ENCODE measurements around a stretch of chr15.

DNA sequence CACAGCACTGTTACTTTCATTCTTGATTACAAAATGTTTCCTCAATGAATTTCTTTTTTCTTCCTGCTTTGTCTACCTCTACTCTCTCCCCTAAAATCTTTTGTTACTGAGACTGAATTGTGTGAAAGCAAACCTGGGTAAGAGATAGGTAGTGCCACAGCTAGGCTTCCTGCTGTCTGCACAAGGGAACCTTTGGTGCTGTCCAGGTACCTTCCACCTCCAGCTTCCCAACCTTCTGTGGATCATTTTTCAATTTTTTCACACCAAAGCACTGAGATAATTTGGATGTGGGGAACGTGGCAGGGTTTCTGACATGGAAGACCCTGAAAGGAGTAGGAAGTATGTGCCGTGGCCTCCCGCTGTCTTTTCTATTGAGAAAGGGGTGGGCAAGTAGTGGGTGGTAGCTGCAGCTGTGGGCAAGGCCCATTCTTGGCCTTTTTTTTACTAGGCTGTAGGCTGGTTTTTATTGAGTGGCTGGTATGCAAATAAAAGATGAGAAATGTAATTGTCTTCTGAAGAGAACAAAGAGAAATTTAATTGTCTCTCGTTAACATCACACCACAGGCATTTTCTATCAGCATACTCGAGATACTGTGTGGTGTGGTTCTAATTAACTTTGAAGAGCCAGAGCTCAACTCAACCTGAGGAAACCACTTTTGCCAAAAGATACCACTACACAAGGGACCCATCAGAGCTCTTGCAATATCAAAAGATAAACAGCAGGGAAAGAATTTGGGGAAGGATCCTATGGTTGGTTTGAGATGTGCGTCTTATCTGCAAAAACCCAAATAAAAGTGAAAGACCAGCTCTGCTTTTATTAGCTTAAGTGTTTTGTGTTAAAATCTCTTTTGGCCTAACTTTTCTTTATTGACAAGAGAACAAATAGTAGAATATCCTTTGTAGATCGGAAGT is 21.2 kb downstream of the RAB8B start:
- PRO-cap, 2 experiments: no peak in any of the 2 experiments

GRCh38 chr15:63355410-63355696 is 26.3 kb downstream of the CA12 start:
- PRO-cap, 2 experiments: no peak in any of the 2 experiments

DNA sequence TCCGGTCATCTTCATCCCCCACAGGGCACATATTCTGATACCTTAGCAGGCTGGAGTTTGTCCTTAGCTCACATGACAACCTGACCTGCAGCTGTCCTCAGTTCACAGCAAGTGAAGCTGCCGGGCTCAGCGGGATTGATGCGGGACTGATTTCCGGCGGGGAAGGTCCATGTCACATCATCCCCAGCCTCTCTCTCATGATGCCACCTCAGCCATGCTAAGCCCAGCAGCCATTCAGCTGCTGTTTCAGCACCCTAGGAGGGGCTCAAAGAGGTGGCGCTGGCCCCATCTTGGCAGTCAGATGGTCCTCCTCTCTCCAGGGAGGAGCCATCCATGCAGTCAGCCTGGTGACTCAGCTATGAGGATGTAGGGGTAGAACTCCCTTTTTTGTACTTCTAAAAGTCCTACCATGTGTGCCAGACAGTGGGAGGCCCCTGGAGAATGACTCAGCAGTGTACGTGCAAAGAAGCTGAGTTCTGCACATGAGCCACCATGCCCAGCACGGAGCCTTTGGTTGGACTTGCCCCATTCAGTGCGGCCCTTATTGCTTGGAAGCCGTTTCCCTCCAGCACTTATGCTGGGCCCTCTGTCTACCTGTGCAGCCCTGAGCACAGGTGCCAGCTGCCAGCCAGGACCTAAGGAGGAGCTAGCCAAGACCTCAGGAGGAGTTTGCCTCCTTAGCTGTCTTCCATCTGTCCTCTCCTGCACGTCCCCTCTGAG is 9.4 kb downstream of the CA12 start:
- PRO-cap, 2 experiments: no peak in any of the 2 experiments

DNA sequence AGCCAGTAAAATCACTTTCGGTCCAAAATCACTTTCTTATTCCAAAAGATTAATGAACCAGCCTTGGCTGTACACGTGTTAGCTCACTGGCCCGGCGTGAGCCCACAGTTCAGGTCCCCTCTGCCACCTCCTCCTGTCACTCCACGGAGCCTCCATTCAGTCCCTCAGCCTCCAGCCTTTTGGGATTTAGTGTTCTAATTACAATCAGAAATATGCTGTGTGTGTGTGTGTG is 934 bp downstream of the CA12 start:
- PRO-cap, 2 experiments: no peak in any of the 2 experiments

DNA sequence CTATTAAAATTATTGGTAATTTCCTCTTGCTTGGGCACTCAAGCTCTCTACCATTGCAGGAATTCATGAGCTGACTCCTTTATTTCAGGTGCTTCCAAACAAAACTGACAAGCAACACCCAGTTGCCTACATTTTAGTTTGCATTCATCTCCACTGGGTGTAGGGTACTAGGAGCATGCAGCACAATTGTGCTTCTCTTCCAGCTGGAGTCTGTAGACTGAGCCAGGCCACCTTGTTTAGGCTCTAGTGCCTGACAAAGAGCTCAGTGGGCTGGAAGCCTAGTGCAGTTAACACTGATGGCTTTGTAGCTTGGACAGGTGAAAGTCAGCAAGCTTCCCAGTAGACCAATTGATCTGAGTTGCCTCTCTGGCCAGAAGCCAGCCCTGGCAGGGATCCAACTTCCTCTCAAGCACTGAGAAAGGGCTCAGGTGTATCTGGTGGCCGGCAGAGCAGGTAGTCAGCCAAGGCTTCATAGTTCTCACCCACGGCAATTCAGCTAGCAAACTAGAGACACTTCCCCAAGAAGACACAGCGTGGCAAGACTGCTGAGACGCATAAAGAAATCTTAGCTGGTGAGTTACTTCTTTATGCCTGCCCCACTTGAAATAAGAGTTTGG is 8.2 kb upstream of the CA12 start:
- PRO-cap, 2 experiments: no peak in any of the 2 experiments

DNA sequence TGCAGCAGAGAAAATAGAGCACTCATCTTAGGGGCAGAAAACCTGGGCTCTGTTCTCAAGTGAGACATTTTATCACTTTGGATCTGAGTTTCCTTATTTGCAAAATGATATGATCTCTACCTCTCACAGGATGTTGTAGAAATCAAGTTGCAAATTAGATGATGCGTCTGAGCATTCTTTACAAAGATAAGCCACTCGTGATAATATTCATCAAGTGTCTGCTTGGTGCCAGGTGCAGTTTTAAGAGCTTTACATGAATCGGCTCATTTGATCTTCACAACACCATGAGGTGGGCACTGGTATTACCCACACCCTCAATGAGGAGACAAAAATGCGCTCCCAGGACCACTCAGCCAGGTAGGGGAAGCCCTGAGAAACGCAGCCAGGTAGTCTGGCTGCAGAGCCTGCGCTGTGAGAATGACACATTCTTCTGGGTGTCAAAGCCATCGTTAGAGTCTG is 59.1 kb upstream of the CA12 start:
- PRO-cap, 2 experiments: peak in 2 of 2 experiments; most common plus-strand start position 210 of the sequence (in 2)

GRCh38 chr15:63472841-63473294 is 31.5 kb upstream of the USP3 start:
- PRO-cap, 2 experiments: no peak in any of the 2 experiments

- PRO-cap, 2 experiments: peak in 2 of 2 experiments; most common plus-strand start chr15:63479947 (in 1); most common minus-strand start chr15:63479749 (in 2)
Measured at GRCh38 chr15:63479576-63480158, 24.7 kb upstream of the USP3 start.

- PRO-cap, 2 experiments: no peak in any of the 2 experiments
Measured at GRCh38 chr15:63486403-63486873, 18.0 kb upstream of the USP3 start.

DNA sequence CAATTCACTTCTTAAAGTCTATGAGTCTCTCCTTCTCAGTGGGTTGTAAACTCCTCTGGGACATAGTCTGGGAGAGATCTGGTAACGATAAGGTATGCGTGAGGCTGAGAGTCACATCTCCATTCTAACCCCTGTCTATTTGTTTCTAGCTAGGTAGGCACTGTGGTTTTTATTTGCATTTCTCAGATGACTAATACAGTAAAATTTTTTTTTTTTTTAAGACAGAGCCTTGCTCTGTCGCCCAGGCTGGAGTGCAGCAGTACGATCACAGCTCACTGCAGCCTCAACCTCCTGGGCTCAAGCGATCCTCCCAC is 7.4 kb upstream of the USP3 start:
- PRO-cap, 2 experiments: peak in 2 of 2 experiments; most common plus-strand start position 219 of the sequence (in 1); most common minus-strand start position 141 of the sequence (in 2)

DNA sequence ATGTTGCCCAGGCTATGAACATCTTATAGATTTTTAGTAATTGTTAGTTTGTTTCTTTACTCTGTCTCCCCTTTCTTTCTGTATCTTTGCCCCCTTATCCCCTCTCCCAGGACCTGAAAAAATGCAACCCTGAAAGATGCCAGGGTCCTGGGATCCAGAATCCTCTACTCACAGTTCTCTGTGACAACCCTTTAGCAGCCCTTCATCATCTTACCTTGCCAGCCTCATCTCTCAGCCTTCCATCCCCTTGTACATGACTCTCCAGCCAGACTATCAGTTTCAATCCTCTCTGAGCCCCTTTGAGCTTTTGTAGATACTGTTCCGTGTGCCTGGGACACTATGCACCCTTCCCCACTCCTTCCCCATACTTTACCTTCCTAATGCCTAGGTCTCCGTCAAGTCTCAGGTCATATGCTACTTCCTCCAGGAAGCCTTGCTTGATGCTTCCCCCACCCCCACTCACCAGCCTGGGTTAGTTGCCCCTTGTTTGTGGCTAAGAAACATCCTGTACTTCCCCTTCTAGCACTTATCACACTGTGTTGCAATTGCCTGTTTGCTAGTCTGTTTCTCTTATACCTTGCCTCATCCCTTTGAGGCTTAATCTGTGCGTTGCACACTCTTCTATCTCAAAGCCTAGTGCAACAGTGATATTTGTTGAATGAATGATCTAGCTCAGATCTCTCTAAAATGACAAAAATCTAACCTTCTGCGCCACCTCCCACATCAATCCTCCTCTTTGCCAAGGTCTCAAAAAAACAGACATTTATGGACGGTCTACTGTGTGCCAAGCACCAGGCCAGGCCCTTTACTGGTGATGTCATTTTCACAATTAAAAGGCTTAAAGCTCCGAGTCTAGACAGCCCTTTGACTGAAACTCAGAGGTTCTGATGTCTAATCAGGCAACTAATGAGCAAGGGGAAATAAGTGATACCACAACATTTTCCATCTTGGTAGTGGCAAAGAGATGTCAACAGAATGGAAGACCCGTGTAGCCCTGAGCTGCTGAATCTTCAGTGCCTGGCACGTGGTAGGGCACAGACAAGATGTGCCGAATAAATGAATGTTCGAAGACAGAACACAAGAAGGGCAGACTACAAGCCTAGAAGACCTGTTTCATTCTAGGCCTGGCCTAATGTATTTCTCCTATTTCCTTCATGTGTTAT is 6.6 kb upstream of the USP3 start:
- PRO-cap, 2 experiments: peak in 2 of 2 experiments; most common plus-strand start position 556 of the sequence (in 1); most common minus-strand start position 541 of the sequence (in 2)

DNA sequence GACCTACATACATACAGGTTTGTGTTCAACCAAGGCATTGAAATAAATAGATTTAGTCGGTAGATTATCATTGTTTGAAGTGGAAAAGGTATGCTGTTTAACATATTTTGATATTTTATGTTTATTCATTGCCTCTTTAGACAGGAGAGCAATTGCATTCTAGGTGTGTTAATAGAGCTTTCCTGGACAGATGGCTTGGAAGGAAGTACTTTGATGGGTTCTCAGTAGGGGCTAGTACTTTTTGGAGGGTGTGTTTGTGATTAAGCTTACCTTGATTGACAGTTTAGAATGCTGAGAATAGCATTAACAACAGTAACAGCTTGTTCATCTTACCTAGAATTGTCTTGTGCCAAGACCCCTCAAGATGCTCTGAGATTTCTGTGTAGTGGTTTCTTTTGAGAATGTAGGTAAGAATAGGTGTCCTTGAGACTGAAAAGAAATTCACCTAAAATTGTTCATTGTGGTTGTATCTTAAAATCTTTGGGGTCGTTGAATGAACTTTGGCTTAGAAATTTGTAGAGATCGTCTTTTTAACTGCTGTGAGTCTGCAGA is 6.1 kb downstream of the USP3 start:
- PRO-cap, 2 experiments: no peak in any of the 2 experiments

GRCh38 chr15:63539393-63539798 is 35.0 kb downstream of the USP3 start:
- PRO-cap, 2 experiments: no peak in any of the 2 experiments

GRCh38 chr15:63593082-63594250 is 3.7 kb upstream of the FBXL22 start:
- PRO-cap, 2 experiments: no peak in any of the 2 experiments

DNA sequence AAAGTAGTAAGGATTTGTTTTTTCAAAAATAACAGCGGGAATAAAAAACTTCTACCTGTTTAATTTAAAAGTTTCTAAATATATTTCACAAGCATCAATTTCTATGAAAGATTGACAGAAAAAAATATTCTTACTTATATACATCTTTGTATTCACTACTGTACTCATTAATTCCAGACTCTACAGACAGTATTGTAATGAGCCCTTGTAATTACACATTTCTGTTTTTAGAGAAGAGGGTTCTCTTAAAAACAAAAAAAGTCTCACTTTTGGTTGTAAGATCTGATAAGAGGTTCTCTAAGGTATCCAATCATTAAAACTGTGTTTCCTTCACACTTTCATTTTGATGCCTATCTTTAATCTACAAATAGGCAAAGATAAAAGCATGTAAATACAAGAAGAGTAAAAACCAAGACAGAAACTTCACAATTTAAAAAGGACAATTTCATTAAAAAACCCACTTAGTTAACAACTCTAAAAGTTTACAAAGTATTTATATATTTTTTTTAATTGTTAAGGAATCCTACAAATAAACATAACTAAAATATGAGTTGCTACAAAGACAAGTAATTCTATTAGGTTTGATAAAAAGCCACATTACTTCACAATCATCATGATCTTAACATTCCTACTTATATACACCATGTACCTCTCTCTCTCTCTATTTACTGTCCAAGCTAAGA is 75.7 kb downstream of the FBXL22 start:
- PRO-cap, 2 experiments: peak in 1 of 2 experiments; most common minus-strand start position 199 of the sequence (in 1)

DNA sequence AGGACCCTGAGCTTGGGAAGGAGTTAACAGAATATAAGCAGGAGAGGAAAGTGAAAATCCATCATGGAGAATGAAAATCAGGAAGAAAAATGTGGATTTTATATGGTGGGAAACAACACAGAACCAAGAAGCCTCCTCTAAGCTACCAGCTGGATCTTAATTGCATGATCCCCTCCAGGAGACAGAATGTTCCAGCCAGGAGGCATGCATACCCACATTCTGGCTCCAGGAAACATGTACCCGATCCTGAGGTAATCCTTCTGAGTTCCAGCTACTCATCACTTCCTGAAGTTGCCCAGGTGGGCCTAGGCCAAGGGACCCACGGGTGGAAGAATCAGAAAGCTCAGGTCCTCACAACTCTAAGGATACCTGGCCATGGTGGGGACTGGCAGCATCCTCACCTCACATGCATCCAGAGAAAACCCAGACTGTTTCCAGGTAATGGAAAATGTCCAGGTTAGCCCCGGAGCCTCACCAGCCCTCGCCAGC is 78.3 kb downstream of the DAPK2 start:
- PRO-cap, 2 experiments: no peak in any of the 2 experiments

DNA sequence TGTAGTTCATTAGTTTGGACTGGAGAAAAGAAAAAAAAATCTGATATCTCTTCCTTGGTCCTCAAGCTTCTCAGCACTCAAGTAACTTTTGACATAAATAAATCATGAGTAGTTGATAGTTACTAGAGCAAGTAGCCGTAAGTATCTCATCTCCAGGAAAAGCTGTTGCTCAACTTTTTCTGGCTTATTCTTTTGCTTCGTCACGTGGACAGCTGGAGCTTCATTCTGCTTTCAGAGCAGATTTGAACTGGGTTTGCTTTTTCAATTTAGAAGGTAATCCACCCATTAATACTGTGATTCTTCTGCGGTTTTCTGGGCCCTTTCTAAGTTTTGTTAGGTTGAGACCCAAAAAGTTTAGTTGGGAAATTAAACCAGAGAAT is 9.6 kb downstream of the SNX1 start:
- PRO-cap, 2 experiments: no peak in any of the 2 experiments

DNA sequence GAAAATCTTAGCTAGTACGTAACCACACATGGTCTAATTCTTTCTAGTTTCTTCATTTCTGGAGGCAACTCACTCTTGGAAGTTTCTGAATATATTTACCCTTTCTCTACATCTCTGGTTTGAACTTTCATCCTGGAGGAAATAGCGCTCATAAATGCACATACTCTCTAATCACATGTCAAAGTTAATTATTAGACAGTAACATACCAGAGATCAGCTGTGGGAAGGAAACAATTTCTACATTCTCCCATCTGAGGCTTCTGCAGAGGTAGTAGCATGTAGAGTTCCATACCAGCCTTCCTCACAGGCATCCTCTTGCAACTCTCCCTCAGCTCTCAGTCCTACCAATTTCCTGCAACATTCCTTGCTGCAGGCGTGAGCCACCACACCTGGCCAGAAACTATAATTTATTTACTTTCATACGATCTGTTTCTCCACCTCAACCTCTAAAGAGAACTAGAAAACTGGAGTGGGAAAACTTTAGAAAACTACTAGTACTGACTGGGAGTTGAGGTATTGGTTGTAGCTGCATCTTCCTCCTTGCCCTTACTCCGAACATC is 132.4 kb downstream of the RBPMS2 start:
- PRO-cap, 2 experiments: no peak in any of the 2 experiments

GRCh38 chr15:64694680-64695354 is 80.6 kb downstream of the RBPMS2 start:
- PRO-cap, 2 experiments: no peak in any of the 2 experiments

DNA sequence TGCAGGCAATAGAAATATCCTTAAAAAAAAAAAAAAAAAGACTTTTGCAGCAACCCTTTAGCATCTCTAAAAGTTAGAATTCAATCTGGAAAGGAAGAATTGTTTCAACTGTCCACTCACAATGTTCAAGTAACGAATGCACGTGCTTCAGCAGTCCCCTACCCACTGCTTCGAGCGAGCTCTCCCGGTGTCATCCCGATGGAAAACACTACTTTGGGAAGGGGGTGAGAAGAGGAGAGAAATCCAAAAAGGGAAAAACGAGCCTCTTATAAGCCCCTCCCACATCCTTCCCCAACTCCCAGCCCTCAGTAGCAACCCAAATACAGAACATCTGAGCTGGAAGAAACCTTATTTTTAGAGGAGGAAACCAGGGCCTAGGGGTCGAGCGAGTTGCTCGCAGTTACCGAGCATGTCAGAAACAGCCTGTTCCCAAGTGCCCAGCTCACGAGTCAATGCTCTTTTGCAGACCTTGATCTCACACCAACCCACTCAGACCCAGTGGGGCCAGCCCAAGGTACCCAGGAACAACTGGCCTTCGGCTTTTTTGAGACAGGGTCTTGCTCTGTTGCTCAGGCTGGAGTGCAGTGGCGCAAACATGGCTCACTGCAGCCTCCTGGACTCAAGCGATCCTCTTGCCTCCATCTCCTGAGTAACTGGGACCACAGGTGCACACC is 14.2 kb downstream of the RBPMS2 start:
- PRO-cap, 2 experiments: no peak in any of the 2 experiments

Measured in helper T cell (primary cell).